Fibroblast of villous mesenchyme (primary cell): ENCODE measurements around a stretch of chr5.

GRCh38 chr5:132942239-132942720 is 21.2 kb downstream of the AFF4 start:
- CAGE, long polyA plus RNA = no peak

DNA sequence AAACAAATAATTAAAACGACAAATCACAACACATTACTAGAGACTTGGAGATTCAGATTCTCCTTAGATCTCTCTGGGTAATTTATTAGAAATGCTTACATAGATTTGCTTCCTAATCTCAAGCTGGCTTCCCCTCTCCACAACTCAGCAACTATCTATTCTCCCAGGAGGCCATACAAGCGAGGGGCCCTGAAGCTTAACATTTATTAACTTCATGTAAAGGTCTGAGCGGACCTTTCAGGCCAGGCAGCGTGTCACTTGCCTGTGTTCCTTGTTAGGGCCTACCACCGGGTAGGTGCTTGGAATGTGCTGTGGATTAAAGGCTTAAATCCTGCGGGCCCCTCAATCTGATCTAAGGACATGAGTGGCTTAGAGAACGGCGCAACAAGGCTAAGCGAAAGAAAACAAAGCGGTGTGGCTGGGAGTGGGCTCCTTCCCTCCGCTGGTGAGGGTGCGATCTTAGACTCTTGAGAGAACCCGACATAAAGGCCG is 735 bp upstream of the HSPA4 start:
- CAGE, long polyA plus RNA = no peak

DNA sequence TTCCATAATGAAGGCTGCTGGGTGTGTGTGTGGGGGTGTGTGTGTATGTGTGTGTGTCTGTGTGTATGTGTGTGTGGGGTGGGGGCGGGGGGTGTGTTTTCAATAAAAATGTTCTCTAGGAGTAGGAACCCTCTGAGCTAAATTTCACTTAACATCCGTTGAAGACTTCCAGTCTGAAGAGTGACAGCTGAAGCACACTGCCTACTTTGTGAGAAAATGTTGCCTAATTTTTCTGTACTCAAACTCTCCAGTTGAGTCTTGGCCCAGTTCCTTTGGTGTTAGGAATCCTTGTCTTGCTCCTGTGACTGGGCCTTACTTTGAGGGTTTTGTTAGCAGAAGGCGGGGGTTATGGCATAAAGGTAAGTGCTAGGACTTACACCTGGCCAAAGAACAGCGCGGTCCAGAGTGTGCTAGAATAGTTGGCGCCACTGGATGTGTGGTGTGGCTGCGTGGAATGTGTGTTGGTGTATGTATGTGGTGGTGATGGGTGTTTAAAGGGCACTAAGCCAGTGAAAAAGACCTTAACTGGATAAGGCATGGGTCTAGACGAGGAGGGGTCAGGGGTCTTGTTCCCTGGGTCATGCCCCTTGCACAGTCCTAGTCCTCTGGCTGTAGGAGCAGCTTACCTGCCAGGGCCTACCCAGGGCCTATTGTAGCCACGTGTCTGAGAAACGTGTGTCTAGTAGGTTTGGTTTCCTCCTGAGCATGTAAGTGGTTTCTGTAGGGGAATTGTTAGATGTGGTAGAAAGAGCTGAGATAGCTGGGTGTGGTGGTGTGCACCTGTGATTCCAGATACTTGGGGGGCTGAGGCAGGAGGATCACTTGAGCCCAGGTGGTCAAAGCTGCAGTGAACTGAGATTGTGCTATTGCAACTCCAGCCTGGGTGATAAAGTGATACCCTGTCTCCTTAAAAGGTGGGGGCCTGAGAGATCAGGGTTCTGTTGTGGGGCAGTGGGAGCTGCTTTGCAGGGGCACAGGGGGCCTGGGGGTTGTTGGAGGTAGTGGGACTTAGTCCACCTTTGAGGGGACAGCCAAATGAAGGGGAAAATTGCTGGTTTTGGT is 55.0 kb downstream of the HSPA4 start:
- CAGE, long polyA plus RNA = no peak

DNA sequence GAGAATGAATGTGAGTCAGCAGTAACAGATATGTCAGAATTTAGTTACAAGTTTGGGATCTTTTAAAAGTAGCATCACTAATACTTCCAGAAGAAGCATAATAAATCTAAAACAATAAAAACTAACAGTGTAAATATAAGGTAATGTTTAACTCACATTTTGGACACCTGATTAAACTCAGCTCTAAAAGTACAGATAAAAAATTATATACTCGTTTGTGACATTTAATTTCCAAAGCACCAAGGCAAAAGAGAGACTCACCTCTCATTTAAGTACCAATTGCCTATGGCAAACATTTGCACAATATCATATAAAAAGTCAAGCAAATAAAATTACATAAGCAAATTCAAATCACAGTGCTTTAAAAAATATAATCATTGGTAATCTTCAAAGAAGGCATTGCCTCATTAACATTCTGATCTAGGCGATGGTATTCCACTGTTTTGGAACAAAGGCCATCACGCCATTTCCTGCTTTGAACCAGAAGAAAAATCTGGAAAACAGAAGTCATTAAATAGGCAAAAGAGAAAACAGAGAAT is 11.9 kb downstream of the C5orf15 start:
- CAGE, long polyA plus RNA = no peak

- CAGE, long polyA plus RNA = no peak
Observed at GRCh38 chr5:133967451-133968268, 765 bp downstream of the C5orf15 start.

- CAGE, long polyA plus RNA = no peak
Observed at GRCh38 chr5:134058937-134059481, 54.2 kb upstream of the VDAC1 start.

DNA sequence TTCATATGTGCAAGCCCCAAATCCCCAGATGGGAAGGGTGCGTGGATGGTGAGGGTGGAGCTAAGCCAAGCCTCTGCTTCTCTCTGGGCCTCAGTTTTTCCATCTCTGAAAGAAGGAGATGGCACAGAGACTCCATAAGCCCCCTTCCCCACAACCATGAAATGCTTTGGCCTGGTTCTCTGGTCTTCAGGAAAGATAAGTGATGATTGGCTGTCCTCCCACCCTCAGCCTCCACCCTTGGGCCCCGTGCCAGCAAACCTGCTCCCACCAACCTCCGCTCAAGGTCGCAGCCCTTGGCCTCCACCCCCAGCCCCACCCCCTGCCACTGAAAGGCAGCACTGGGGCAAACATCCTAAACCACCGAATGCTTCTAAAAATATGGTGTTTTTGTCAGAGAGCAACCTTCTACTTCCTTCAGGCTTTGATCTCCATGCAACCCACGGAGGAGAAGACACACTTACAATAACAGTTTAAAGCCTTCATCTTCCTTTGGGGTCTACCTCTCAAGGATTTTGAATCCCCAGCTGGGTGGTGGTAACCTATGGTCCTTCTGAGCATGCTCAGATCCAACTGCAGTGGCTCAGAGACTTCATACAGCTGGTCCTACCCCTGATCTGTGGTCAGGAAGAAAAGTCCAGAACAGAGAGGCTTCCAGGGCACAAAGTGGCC is 24.0 kb upstream of the TCF7 start:
- CAGE, long polyA plus RNA = no peak

GRCh38 chr5:134134935-134135544 is 20.6 kb downstream of the TCF7 start:
- CAGE, long polyA plus RNA = no peak

DNA sequence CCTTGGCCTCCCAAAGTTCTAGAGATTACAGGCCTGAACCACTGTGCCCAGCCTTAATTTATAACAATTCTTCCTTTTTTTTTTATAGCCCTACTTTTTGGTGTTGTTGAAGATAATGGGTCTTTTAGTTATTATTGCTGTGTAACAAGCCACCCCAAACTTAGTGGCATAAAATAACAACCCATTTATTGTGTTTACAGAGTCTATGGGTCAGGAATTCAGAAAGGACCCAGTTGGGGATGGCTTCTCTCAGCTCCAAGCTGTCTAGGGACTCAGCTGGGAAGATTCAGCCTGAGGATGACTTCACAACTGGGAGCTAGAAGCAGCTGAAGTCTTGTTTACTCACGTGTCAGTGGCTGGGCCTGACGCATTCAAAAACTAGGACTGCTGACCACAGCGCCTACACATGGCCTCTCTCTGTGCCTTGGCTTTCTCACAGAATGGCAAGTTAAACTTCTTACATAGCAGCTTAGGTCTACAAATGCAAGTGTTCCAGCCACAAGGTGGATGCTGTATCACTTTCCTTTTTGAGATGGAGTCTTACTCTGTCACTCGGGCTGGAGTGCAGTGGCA is 16.2 kb upstream of the PPP2CA start:
- CAGE, long polyA plus RNA = no peak

- CAGE, long polyA plus RNA = no peak
Observed at GRCh38 chr5:134345463-134346579, 21.1 kb downstream of the CDKL3 start.

- CAGE, long polyA plus RNA = no peak
Observed at GRCh38 chr5:134397136-134398338, 14.1 kb downstream of the CDKN2AIPNL start.

DNA sequence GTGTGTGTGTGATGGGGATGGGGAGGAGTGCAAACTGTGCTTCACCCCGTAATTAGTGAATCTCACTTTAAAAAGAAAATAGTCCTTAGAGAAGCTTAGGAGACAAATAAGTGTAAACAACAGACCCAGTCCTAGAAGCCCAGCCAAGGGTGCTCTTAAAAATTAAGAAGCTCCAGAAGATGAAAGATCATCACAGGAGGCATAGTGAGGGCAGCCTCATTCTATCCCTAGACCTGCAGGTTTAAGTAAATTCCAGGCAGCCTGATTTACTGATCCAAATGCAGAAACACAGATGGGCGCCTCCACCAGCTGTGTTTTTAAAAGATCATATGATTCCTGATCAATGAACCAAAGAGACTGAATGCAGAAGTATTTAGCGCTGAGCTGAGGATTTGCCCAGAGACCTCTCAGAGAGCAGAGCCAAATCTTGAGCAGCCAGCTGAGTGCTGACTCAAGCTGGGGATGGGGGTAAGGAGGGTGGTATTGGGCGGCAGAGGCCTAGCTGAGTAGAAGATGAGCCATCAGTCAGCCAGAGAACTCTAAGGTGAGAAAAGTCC is 34.0 kb upstream of the CDKN2AIPNL start:
- CAGE, long polyA plus RNA = no peak

DNA sequence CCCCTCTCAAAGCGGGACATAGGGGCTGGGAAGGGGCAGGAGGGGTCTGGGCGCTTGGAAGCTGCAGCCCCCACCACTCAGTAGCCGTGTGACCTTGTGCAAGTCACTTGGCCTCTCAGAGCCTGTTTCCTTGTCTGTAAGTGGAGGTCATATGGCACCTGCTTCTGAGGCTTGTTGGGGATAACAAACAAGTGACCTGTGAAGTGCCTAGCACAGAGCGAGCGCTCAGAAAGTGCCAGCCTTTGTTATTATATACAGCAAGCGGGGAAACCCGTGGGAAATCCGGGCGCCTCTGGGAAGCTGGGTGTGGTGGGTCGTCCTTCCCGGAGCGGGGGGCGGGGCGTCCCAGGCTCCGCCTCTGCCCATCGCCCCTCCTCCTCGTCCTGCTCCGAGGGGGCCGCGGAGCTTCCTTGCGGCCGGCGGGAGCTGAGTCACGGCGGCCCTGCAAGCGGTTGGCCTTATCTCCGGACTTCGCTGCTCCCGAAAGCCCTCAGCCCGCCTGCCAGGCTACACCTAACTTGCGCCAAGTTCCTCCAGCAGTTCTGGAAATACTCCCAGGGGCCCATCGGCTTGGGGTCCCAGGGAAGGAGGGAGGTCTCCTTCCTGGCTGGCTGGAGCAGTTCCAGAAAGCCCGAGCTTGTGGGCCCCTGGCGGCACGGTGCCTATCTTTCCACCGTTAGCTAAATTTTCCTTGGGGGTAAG is 54.0 kb upstream of the CDKN2AIPNL start:
- CAGE, long polyA plus RNA = no peak

GRCh38 chr5:134550208-134551308 is 25.1 kb downstream of the JADE2 start:
- CAGE, long polyA plus RNA = no peak

- CAGE, long polyA plus RNA = no peak
Observed at GRCh38 chr5:134577774-134578117, 52.3 kb downstream of the JADE2 start.

- CAGE, long polyA plus RNA = no peak
Observed at GRCh38 chr5:134649380-134649967, 889 bp downstream of the SEC24A start.

GRCh38 chr5:134798055-134798315 is 39.4 kb downstream of the DDX46 start:
- CAGE, long polyA plus RNA = no peak

- CAGE, long polyA plus RNA = no peak
Observed at GRCh38 chr5:134846601-134847132, 899 bp downstream of the C5orf24 start.

DNA sequence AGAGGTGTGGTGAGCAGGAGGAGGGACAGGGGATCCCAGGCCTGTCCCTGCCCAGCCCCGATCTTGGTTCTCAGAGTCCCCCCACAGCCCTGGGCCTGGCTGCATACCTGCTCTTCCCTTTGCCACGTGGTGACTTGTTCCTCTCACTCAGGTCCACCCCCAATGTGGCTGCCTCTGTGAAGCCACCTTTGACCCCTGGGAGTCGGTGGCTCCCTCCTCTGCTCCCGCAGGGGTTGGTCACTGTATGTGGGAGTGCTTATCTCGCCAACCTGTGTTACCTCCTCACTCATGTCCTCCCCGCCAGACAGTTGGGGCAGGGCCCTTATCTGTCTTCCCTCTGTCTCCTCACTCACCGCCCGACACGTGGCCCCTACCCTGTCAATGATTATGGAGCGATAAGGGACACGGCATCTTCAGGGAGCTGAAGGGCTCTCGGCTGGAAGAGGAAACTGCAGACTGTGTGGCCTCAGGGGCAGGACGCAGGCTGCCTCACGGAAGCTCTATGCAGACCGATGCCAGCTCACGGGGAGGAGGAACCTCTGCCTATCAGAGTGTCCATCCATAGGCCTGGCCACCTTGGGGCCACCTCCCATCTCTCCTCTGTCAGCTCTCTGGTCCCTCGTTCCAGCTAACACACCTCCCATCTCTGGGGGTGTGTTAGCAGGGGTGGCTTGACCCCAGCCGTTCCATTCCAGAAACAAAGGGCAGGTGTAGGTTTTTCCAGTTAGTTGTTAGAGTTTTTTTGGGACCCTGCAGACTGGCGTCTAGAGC is 100.1 kb upstream of the PITX1 start:
- CAGE, long polyA plus RNA = no peak

GRCh38 chr5:135139249-135140237 is 105.5 kb upstream of the PITX1 start:
- CAGE, long polyA plus RNA = no peak